ENCODE results near the genes ZNF439 and GADD45GIP1.

DNA sequence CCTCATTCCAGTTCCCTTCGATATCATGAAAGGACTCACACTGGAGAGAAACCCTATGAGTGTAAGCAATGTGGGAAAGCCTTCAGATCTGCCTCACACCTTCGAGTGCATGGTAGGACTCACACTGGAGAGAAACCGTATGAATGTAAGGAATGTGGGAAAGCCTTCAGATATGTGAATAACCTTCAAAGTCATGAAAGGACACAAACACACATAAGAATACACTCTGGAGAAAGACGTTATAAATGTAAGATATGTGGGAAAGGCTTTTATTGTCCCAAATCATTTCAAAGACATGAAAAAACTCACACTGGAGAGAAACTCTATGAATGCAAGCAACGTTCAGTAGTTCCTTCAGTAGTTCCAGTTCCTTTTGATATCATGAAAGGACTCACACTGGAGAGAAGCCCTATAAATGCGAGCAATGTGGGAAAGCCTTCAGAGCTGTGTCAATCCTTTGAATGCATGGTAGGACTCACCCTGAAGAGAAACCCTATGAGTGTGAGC lies 16.2 kb upstream of the ZNF439 start:
- RRBS: no CpG with 5 or more reads among the region's 6 CpGs

DNA sequence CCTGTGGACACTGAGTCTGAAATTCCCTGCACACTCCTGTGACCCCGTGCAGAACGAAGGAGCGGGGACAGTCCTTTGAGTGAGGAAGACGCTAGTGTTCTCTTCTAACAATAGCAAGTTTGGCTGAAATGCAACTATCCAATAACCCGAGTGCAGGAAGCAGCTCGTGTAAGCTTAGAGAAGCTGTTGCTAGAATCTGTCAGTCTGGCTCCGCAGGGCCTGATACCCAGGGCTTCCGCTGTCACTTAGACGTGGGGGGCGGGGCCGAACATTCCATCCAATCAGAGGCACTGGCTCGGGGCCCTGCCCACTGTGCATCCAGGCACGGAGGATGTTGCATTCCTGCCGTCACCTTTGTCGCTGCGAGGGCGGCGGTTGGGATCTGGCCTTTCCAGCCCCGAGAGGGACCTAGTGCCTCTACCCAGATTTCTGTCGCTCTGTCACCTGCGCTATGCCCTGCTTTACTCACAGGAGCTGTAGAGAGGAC lies at the start of gene ZNF439:
Gene ZNF439 (plus strand): TSS at position 310 of the 487 bp plus-strand sequence.
- RRBS: no CpG with 5 or more reads among the region's 21 CpGs

GRCh38 chr19:11856268-11857094 lies 8.0 kb downstream of the ZNF439 start:
- RRBS: no CpG with 5 or more reads among the region's 12 CpGs

DNA sequence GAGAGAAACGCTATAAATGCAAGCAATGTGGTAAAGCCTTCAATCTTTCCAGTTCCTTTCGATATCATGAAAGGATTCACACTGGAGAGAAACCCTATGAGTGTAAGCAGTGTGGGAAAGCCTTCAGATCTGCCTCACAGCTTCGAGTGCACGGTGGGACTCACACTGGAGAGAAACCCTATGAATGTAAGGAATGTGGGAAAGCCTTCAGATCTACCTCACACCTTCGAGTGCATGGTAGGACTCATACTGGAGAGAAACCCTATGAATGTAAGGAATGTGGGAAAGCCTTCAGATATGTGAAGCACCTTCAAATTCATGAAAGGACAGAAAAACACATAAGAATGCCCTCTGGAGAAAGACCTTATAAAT lies 15.7 kb upstream of the ZNF763 start:
- RRBS: no CpG with 5 or more reads among the region's 5 CpGs

GRCh38 chr19:12000648-12001034 lies 34.8 kb downstream of the ZNF433 start:
- RRBS: no CpG with 5 or more reads among the region's 4 CpGs

- RRBS: no CpG with 5 or more reads among the region's 2 CpGs
Observed at GRCh38 chr19:12288906-12289600, 5.6 kb downstream of the ZNF44 start.

DNA sequence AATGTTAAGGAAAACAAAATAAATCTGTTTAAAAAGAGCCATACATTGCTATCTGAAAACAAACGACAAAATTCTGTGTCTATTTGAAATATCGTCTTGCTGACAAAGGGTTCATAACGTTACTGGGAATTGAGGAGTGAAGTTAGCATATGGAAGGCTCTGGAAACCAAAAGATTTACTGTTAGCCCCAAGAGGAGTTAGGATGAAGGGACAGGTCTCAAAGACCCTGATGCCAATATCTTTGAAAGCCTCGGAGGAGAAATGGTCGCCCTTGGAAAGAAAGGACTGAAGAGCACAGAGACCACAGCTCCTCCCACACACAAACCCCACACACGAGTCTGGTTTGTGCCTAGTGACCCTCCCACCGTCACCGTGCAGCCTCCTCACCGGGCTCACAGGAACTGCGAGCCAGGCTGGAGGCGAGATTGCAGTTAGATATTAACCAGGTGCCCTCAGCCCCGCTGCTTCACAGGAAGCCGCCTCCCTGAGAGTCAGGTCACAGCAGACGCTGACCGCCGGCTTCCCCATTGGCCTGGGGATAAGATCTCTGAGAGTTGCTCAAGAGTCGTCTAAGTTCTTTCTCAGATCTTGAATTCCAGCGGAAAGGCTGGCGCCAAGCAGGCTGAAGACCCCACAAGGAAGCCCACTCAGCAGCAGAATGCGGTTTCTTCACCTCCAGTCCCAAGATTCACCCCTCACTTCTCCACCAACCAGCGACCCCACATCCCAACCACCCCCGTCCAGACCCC lies 982 bp downstream of the ZNF44 start:
- RRBS: no CpG with 5 or more reads among the region's 22 CpGs

DNA sequence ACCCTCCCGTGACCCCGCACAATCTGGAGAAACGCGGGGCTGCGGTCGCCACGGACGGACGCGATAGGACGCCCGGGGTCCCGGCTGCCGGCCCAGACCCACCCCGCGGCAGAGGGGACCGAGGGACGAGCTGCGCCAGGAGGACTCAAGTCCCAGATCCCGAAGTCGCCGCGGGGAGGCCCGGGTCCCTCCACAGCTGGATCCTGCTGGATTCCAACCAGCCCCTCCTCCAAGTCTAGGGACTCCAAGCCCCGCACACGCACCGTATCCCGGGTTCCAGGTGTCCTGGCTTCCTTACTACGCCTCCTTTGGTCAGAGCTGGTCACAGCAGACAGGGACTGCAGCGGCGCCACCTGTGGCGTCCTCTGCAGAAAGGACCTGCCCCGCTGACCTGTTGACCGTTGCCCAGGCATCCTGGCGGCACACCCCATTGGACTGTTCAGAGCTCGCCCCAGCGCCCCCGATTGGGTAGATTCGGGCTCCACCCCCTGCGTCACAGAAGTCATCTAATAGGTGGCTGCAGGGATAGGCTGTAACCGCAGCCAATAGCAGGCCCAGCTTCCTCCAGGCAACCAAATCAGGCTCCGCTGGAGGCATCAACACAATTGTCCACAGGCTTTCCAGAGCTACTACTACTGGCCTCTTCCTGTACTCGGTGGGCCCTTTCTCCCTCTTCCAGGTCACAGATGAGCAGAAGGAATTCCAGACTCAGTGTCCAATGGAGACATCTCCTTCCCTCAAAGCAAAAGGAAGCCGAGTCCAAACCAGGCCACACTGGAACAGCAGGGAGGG lies 29.1 kb upstream of the ZNF709 start:
- RRBS: 13% methylated on average over 13 of the region's 44 CpGs

DNA sequence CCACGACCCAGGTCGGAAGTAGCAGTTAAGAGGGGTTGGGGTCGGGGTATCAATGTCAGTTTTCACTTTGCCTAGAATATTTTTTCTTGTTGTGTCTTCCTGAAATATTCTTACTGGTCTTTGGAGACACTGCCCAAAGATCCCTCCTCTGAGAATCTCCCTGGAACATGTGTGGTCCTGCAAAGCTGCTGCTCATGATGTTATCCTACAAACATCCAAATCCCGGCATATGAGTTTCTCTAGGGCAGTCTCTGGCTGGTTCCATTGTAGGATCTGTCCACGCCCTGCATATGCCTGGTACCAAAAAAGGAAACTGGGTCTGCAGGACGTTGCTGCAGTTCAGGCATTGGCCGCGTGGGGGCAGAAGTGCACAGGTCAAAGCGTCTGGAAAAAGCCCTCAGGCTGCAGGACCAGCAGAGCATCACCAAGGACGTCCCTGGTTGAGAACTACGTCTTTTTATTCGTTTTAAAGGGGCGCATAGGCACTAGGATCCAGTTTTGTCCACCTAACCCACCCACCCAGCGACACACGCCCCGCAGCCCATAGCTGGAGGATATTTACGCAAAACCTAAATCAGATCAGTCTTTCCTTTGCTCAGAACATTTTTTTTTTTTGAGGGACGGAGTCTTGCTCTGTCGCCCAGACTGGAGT lies 12.7 kb upstream of the ZNF564 start:
- RRBS: no CpG with 5 or more reads among the region's 19 CpGs

GRCh38 chr19:12597004-12597683 lies 13.5 kb downstream of the ZNF490 start:
- RRBS: 58% methylated on average over 7 of the region's 31 CpGs

GRCh38 chr19:12668023-12668466 lies 1.2 kb downstream of the WDR83OS start:
- RRBS: no CpG with 5 or more reads among the region's 6 CpGs

DNA sequence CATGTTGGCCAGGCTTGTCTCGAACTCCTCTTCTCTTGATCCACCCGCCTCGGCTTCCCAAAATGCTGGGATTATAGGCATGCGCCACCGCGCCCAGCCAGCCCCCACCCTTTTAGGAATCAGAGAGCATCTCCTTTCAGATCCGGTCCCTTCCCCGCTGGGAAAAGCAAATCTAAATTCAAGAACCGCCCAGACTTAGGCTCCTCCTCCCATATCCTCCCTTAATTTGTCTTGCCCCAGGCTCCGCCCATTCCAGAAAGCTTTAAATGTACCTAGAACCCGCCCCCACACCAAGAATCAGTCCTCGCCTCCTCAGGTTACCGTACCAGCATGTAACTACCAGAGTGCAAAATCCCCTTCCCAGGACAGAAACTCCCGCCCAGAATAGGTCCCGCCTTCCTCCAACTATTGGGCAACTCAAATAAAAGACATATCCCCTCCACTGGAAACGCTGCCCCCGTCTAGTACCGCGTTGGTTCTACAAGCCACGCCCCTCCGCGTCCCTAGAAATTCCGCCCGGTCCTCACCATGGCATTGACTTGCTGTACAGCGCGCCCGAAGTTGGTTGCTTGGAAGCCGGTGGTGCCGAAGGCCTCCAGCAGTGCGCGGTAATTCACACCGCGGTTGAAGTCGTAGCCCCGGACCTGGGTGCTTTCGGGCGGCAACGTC lies 513 bp downstream of the DHPS start:
- RRBS: under 1% methylated on average over 15 of the region's 38 CpGs

DNA sequence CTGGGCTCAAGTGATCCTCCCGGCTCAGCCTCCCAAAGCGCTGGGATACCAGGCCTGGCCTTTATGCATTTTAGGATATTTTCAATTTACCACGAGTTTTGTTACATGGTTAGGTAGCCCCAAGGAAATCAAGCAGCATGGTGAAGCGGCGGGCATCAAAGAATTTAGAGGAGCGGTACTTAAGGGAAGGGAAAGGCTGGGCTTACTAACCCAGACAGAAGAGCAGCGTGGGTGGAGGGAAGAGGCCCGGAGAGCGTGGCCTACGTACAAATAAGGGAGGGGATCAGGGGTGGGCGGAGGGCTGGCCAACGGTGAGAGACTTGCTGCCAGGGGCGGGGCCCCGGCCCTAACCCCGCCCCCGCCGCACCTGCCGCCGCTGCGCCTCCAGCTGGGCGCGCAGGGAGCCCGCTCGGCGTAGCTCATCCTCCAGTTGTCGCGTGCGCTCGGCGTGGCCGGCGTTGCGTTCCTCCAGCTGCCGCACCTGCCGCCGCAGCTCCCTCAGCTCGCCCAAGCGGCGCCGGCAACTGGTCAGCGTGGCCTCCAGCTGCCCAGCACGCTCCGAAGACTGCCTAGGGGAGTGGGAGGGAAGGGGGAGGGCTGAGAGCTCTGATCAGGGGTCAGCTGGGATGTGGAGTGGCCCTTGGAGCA lies 5.7 kb downstream of the HOOK2 start:
- RRBS: 44% methylated on average over 16 of the region's 43 CpGs

- RRBS: 2% methylated on average over 7 of the region's 44 CpGs
Observed at GRCh38 chr19:12782887-12783655, 7.7 kb upstream of the HOOK2 start.

DNA sequence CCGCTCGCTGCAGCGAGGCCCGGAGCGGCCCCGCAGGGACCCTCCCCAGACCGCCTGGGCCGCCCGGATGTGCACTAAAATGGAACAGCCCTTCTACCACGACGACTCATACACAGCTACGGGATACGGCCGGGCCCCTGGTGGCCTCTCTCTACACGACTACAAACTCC lies 304 bp downstream of the JUNB start:
- RRBS: under 1% methylated on average over 15 of the region's 15 CpGs

GRCh38 chr19:12791875-12792795 lies 849 bp downstream of the JUNB start:
- RRBS: 1% methylated on average over 61 of the region's 98 CpGs

DNA sequence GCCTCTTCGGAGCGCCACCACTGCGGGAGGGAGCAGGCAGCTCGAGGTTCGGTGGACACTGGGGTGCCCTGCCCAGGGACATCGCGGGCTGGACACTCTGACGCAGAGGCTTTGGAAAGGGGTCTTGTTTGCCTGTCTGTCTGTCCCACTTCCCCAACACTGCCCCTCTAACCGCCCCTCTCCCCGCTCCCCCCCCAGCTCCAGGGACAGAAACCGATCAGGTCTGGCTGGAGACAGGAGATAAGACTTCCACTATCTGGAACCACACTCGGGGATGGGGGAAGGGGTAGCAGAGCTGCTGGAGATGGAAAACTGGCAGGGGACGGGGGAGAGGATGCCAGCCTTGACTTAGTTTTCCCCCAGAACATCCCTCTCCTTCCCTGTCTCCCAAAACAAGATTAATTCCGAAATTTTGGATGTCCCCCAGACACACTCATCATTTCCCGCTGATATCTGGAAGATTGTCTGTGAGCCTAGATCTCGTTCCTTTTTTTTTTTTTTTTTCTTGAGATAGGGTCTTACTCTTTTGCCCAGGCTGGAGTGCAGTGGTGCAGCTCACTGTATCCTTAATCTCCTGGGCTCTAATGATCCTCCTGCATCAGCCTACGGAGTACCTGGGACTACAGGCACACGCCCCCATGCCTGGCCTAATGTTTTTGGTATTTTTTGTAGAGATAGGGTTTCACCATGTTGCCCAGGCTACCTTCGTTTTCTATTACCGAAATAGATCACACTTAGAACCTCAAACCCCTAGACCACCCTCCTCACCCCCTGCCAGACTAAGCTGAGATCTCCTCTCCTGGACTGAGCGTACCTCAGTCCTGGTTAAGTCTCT lies 661 bp downstream of the KLF1 start:
- RRBS: no CpG with 5 or more reads among the region's 21 CpGs

GRCh38 chr19:12922581-12922926 lies 3.5 kb upstream of the SYCE2 start:
- RRBS: no CpG with 5 or more reads among the region's 8 CpGs

- RRBS: 9% methylated on average over 23 of the region's 108 CpGs
Observed at GRCh38 chr19:12956194-12957609, at the start of gene GADD45GIP1. Gene GADD45GIP1 (minus strand): TSS chr19:12957223.

DNA sequence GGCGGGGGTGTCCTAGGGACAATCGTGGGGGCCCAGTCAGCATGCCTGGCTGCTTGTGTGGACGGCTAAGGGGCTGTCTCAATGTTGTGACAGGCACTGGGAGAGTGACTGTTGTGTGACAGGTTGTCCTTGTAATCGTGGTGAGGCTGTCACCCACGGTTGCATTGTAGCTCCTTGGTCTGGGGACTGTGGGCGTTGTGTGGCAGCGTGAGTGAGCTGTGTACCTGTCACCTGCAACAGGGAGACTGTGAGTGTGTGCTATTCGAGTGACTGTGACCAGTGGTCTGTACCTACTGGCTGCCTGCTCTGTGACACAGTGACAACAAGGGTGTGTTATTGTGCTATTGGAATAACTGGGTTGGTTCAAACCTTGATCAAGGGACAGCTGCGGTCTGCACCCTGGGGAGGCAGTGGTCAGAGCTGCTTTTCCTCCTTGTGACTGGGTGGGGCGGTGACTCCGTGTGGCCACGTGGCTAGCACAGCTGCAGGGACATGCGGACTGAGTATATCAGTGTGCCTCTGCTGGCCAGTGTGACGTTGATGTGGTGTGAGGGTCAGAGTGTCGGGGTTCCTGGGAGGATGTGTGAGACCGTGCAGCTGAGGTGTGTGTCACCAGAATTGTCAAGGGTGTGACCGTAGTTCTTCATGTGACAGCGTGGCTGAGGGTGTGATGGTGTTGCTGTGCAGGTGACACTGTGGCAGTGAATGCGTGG lies 10.2 kb upstream of the NFIX start:
- RRBS: no CpG with 5 or more reads among the region's 19 CpGs